Measurements from ENCODE around the gene ZBTB4.

- PRO-cap, result no peak
These were observed 28.5 kb downstream of the AIPL1 start for GRCh38 chr17:6406405-6406858.

DNA sequence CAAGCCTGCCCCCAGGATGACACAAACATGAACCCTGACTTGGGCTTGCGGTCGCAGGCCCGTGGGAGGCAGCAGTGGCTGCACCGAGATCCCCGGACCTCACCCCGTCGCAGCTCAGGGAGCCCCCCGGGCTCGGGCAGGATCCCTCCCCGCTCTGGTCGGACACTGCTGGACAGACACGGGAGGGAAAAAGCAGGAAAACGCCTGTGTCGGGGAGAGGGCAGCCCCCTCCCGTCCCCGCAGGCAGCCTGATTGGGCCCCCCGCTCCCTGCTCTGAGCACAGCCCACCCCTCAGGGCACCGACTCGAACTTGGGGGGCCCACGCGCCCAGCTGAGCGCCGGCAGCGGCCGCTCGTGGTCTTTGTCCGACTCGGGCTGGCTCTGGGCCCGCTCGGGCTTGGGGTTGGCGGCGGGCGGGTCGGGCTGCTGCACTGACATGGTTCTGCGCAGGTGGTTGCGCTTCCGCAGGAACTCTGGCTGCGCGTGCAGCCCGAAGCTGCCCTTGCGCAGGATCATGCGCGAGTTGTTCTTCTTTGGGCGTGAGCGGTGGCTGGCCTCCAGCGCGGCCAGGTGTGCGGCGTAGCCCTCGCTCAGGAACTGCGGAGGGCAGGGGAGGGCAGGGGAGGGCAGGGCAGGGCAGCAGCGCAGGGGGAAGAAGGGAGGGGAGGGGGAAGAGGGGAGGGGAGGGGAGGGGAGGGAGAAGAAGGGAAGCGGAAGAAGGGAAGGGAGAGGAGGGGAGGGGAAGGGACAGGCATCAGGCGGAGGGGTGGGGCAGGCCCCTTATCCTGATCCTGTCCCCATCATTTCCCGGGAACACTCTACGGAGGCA, 11.0 kb downstream of the PIMREG start:
- PRO-cap, result unidirectional peak, minus-strand start at position 599 of the sequence

DNA sequence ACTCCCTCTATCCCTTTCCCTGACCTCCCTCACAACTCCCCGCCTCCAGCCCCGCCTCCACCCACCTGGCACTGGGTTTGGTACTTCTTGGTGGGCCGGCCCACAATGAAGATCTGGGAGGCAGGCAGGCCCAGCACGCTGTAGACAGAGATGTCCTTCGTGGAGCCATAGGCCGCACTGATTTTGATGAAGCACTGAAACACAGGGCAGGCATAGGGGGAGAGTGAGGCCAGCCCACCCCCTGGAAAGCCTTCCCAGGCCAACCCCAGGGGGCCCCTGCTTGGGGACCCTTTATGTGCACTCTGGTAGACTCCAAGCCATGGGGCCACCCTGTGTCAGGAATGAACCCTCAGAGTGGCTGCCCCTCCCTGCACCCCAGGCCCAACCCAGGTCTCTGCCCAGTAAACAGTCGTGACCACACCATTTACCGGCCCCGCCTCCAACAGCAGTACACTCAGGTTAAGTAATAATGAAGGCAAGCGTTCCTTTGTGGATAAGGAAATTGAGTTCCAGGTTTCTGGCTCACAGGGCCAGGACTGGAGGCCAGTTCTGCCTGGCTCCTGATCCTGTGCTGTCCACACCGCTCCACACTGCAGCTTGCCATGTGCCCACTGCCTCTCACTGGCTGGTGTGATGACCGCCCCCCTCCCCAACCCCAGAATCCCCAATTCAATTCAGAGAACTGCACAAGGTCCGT, 13.4 kb downstream of the PIMREG start:
- PRO-cap, result no peak

DNA sequence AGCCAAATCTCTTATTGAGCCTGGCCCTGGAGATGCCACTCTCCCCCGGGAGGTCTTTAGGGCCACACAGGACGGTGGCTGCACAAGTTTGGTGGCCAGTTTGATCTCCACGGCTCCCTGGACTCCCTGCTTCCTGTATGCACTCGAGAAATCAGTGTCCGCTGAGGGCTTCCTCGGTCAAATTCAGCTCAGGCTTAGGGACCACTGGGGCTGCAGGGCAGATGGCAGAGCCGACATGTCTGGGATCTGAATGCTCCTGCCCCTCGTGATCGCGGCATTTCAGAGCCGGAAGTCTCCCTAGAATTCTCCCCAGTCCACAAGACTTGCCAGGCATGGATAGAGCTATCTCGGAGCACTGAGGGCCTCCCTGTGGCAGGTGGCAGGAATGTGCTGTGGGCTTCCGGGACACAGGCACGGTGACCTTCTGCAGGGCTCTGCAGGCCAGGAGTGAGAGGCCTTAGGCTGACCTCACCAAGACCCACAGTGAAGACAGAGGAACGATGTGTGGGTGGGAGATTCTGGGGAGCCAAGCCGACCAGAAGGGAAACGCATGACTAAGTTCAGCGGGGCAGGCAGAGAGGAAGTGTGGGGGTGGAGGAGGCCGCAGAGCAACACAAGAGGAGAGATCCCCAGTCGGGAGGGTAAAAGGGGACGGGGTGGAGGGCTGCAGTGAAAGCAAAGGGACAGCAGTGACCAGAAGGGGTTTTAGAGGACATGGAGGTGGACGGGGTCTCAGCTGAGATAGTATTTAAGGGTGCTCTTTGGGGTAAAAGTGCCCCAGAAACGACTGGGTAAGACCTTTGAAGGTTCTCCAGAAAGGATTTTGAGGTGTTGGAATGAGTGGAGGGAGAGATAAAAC, 18.8 kb upstream of the PITPNM3 start:
- PRO-cap, result no peak

- PRO-cap, result no peak
These were observed 14.1 kb downstream of the SLC13A5 start for GRCh38 chr17:6699059-6699415.

DNA sequence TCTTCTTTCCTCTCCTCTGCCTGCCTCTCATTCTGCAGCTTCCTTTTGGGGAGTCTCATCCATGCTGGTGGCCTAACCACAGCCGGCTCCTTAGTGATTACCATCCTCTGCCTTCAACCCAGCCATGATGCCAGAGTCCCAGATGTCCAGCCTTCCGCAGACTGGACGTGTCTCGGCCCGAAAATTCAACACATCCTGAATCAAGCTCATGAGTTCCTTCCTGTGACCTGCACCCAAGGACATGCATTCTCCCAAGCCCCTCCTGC, 1.1 kb upstream of the SLC13A5 start:
- PRO-cap, result no peak

DNA sequence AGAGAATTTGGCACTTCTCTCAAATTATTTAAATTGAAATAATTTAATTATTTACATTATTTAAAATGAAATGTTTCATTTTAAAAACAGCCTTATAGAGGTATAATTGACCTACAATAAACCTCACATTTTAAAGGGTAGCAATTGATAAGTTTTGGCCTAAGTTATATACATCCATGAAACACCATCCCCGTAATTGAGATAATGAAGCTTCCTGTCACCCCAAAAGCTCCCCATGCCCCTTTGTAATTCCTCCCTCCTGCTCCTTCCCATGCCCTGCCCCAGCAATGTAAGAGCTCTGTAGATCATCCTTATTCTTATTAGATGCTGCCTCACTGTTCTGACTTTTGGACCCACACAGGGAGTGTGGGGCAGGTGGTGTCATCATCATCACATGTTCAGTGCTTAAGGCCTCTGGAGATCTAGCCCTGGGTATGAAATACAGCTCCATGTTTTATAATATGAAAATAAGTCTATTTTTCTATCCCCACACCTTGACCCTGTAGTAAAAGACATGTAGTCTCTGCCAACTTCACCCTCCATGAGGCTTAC, 1.8 kb downstream of the XAF1 start:
- PRO-cap, result no peak

- PRO-cap, result no peak
These were observed 5.8 kb downstream of the XAF1 start for GRCh38 chr17:6761471-6762230.

DNA sequence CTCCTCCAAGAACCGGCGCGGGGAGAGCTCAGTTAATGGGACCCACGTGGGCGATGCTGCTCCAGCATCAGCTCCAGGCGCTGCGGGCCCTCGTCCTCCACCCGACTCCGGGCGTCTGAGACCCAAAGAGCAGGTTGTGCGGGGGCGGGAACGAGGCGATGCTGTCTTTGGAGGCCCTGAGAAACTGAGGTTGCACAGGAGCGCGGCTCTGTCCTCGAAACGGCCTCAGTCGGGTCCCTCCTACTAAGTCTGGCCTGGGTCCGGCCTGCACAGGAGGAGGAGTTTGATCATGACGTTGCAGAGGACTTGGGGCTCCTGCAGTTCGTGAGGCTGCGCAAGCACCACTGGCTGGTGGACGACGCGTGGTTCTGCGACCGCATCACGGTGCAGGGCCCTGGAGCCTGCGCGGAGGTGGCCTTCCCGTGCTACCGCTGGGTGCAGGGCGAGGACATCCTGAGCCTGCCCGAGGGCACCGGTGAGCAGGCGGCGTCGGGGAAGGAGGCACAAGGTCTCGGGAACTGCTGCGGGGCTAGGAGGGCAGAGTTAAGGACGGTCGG, 782 bp downstream of the ALOX12 start:
- PRO-cap, result unidirectional peak, minus-strand start at position 117 of the sequence

DNA sequence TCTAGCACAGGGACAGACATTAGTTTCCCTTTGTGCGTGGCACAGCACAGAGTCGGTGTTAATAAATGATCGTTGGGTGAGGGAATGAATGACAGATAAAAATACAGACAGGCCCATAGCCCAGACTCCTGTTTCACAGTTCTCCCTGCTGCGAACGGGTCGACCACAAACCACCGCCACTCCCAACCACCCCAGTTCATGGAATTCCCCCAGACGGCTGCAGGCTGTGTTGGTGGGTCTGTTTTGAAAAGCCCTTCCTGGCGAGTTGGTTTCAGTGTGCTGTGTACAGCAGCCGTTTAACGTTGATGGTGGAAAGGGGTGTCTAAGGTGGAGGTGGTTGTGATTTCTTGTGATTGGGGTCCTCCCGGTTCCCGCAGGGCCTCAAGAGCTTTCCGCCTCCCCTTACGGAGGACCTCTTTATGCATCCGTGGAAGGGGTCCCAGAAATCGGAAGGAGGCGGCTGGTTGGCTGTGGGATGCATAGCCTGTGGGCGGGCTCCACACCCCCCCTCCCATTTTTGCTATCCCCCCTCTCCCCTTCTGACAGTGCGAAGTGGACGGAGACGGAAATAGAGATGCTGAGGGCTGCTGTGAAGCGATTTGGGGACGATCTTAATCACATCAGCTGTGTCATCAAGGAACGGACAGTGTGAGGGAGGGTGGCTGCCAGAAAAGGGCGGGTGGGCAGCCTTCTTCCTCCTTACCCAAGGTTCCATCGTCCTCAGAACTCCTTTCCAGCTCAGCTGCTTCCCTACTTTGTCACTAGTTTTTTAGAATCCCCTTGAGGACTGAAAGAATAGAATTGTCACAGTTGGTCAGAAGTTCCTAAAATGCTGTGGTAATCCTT, 869 bp downstream of the C17orf49 start:
- PRO-cap, result no peak

- PRO-cap, result unidirectional peak, minus-strand start at chr17:7023693
These were observed 908 bp downstream of the BCL6B start for GRCh38 chr17:7023507-7024409.

DNA sequence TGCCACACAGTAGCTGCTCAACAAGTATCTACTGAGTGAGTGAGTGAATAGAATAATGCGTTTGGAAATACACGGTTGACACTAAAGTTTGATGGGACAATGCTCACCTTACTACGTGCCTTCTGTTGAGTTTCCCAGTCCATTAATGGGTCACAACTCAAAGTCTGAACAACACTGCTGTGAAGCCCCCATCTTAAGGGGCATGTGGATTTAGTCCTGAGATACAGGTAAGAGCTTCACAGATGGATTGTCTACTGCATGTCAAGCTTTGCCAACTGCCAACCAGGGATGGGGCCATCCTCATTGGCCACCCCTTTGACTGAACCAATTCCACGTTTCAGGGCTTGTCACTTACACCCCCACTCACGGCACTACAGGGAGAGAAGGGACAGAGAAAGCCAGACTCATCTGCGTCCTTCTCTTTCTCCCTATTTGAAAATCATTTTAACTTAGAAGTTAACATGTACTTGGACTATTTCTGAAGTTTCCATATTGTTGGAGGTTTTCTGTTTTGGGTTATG, 1.8 kb upstream of the ASGR2 start:
- PRO-cap, result no peak

GRCh38 chr17:7139456-7139898, 24.9 kb upstream of the ASGR2 start:
- PRO-cap, result no peak

- PRO-cap, result no peak
These were observed 1.0 kb downstream of the CTDNEP1 start for GRCh38 chr17:7250554-7250899.

DNA sequence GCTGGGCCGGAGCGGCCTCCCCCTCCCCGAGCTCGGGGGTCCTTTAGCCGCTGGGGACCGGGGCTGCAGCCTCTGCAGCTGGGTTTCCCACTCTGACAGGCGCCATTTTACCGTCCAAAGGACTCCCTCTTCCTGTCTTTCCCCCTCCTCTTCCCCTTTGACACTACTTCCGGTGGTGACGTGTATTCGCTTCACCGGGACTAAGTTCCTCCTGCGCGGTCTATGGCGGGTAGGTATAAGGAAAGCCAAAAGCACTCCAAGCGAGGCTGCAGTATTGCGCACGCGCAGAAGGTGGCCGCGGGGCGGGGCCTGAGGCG, 203 bp upstream of the ELP5 start:
- PRO-cap, result bidirectional peak, plus-strand start outside the sequence, minus-strand start at position 94 of the sequence

GRCh38 chr17:7282647-7283414, 1.3 kb downstream of the SLC2A4 start:
- PRO-cap, result no peak

DNA sequence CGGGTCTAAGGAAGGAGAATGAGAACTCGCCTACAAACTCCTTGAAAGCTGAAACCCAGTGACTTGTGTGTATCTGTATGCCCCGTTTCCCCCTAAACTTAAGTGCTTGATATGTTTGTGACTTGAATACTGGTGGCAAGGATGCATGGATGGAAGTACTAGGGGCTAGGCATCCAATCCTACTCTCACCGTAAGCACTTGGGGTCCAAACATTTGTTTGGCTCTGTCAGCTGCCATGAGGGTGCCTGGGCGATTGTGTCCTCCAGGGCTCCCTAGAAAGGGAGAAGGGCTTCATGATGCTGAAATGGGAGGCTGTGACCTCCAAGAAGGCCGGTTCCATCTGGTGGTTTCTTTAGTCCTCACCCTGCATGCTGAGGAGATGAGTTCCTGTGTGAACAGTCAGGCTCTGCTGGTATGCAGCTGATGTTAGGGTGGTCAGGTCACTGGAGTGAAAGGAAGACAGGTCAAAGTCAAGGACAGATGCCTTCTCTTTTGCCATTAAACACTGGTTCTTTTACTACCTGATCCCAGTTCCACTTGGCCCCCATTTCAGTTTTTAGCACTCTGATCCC, 1.4 kb downstream of the GPS2 start:
- PRO-cap, result no peak

DNA sequence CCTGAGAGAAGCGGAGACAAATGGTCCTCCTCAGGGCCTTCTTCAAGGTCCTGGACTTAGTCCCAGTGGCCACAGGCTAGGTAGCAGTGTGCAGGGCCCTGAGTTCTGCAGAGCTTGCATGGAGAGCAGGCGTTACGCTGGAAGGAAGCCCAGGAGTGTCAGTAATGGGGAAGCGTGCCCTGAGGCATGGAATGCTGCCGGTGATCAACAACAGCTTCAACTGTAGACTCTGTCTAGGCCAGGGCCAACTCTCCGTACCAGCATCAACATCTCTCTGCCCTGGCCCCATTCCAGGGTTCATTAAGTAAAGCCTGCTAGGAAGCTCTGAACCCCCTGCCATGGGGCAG, 591 bp upstream of the TNK1 start:
- PRO-cap, result no peak

DNA sequence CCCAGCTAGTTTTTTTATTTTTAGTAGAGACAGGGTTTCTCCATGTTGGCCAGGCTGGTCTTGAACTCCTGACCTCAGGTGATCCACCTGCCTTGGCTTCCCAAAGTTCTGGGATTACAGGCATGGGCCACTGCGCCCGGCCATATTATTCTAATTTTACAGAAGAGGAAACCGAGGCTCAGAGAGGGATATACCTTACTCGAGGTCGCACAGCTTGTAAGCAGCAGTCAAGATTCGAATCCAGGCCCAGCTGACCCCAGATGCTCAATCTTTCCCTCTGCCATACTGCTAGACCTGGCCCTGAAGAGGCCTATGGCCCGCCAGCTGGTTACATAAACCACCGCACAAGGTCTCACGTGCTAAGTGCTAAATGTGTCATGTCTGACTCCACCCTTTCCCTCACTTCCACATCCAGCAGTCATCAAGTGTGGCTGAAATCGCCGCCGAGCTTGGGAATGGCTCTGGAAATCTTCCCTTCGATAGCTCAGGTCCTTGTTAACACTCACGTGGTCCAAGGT, 3.8 kb downstream of the ZBTB4 start:
- PRO-cap, result no peak

DNA sequence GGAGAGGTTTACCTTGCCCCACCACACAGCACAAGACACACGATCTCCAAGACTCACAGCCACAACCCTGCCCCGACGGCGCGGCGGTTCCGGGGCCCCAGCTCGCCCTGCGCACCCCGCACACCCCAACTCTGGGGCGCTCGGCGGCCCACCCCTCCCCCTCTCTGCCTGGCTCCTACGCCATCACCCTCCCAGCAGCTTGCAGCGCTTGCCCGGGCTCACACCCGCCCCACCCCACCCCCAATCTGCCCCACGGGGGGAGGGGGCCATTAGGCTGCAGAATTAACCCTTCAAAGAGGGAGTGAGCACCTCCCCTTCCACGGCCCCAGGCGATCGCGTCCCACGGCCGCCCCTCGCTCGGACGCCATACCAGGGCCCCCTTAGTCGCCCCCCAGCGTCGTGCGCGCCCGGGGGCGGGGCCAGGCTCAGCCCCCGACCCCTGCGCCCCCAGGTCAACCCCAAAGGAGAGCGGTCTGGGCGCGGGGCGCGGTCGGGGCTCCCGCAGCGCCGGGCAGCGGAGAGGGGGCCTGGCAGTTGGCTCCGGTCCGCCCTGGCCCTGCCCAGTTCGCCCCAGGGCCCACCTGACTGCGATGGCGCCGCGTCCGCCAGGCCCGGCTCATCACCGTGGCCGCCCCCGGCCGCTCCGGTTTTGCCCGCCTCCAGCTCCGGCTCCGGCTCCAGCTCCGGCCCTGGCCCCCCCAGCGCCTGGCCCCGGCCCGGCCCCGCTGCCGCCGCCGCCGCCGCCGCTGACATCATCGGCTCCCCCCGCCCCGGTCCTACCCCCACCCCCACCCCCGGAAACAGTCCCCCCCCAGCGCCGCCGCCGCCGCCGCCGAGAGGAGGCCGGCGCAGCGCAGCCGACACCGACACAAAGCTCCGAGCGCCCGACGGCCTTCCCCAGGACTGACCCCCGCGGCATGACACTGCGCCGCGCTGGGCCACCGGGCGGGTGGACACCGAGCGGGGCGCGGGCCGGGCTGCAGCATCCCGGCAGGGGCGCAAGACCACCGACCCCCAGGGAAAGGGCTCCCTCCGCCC, at the start of gene ZBTB4:
Gene ZBTB4 (minus strand): TSS at position 757 of the 1,038 bp plus-strand sequence.
- PRO-cap, result bidirectional peak, plus-strand start at position 466 of the sequence, minus-strand start at position 368 of the sequence; bidirectional peak, plus-strand start at position 563 of the sequence, minus-strand start at position 589 of the sequence

All from WTC11 (cell line).